Karpas-422 (cell line): ENCODE measurements around the genes MYRIP and ULK4.

DNA sequence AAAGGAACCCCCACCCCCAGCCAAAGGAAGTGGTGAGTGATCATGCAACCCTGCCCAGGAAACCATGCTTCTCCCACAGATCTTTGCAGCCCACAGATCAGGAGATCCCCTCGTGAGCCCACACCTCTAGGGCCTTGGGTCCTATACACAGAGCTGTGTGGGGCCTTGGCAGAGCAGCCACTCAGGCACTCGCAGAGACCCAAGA is 21.6 kb upstream of the SLC25A38 start:
- PRO-cap = no peak
- RAMPAGE, long total RNA = no peak

DNA sequence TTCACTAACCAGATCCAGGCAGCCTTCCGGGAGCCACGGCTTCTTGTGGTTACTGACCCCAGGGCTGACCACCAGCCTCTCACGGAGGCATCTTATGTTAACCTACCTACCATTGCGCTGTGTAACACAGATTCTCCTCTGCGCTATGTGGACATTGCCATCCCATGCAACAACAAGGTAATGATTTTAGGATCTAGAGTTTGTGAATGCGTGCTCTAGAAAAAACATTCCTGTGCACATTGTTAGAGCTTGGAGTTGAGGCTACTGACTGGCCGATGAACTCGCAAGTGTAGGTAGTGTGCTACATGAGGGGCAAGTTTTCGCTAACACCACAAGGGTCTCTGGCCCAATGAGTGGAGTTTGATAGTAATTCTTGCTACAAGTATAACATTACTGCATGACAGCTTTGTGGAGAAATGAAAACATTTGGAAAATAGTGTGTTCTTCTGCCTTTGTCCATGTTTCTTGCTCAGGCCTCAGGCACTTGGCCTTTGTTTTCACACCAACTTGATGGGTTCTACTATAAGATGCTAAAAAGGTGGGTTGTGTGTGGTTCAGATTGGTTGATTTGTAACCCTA is 4.4 kb downstream of the RPSA start:
- PRO-cap = no peak
- RAMPAGE, long total RNA = no peak

DNA sequence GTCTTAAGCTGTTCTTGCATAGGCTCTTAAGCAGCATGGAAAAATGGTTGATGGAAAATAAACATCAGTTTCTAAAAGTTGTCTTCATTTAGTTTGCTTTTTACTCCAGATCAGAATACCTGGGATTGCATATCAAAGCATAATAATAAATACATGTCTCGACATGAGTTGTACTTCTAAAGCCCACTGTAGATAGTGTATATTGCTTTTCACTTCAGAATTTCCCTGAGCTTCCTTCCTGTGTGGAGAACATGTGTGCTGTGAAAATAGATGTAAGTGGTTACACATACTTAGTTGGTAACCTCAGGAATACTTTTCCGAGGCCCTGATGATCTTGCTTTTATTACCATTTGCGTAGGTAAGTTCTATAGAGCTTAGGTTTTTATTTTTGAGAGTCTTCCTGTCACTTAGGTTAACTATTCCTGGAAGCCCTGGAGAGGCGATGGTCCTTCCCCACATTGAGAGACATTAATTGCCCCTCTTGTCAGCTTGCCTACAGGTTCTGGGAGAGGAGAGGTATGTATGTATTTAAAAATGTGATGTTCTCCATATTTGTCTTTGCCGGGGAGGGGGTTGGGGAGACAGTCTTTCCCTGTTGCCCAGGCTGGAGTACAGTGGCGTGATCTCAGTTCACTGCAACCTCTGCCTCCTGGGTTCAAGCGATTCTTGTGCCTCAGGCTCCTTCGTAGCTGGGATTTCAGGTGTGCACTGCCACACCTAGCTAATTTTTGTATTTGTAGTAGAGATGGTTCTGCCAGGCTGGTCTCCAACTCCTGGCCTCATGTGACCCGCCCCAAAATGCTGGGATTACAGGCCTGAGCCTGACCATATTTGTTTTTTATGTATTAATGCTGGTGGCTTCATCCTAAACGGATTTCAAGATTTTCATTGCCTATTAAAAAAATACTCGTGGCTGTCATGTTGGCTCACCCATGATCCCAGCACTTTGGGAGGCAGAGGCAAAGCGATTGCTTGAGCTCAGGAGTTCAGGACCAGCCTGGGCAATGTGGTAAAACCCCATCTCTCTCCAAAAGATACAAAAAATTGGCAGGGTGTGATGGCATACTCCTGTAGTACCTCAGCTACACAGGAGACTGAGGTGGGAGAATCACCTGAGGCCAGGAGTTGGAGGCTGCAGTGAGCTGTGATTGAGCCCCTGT is 6.2 kb downstream of the RPSA start:
- PRO-cap = no peak
- RAMPAGE, long total RNA = no peak

- PRO-cap = no peak
- RAMPAGE, long total RNA = no peak
Measured at GRCh38 chr3:39415095-39415839, 8.7 kb downstream of the RPSA start.

DNA sequence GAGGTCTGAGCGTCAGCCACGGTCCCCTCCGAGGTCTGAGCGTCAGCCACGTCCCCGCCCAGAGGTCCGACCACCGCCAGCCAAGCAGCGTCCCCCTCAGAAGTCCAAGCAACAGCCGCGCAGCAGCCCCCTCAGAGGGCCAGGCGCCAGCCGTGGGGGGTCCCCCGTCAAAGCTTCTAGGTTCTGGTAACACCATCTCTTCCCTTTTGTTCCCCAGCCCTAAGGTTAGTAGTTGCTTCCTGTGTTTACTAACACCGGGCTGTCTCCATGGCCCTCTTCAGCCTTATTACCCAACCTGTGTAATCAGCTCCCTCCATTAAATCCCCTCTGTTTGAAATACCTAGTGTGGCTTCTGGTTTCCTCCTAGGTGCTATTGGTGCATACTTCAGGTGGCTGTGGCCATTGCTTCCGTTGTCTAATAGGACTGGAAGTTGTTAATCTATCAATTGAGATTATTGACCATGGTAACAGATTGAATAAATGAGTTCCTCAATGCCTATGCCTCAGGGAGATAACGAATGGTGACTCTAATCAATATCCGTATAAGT is 35.3 kb downstream of the MOBP start:
- PRO-cap = no peak
- RAMPAGE, long total RNA = no peak

DNA sequence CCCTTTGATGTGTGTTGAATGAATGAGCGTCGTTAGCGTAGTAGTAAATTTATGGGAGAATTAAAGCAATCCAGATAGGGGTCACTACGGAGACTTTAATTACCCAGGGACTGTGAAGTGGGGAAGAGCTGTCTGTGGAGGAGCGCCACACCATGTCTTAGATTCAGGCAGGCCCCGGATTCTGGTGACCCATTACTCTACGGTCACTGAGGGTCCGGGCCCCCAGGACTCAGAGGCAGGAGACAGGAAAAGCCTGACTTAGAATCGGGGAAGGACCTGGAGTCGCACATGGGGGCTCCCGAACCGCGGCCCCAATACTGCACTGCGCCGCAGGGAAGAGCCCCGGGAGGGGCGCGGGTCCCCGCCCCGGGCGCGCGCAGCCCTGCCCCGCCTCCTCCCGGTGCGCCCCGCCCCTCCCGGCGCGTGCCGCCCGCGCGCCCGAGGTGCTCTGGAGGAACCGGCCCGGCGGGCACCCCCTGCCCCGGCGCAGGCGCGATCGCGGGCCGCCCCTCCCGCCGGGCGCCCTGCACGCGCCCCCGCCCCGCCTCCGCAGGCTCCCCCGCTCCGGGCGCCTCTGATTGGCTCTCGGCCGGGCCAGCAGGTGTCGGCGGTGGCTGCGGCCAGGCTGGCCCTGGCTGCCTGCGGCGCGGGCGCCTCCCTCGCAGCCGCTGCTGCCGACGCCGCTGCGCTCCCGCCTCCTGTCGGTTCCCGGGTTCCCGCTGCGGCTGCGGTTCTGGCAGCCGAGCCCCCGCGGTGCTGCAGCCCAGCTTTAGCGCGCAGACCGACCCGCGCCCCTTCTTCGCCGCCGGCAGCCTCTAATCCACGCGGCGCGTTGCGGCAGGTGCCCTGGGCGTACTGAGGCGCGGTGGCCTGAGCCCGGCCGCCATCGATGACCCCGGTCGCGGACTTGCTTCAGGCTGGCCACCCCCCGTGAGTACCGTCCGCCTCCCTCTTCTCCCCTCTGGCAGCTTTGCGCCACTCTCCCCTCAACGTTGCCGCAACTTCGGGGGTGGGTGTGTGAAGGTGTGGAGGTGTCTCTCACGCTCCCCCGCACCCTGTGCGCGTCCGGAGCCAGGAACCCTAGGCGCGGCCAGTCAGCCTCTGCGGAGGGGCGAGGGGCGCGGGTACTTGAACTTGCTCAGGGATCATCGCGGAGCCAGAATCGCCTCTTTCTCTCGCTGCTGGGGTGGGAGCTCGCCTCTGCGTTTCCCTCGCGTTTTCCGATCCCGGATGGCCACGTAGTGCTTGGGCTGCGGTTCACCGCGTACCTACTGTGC is at the start of gene MYRIP:
Gene MYRIP, plus strand, starts transcription at position 623 of the 1,277 bp plus-strand sequence.
- PRO-cap = no peak
- RAMPAGE, long total RNA = no peak

DNA sequence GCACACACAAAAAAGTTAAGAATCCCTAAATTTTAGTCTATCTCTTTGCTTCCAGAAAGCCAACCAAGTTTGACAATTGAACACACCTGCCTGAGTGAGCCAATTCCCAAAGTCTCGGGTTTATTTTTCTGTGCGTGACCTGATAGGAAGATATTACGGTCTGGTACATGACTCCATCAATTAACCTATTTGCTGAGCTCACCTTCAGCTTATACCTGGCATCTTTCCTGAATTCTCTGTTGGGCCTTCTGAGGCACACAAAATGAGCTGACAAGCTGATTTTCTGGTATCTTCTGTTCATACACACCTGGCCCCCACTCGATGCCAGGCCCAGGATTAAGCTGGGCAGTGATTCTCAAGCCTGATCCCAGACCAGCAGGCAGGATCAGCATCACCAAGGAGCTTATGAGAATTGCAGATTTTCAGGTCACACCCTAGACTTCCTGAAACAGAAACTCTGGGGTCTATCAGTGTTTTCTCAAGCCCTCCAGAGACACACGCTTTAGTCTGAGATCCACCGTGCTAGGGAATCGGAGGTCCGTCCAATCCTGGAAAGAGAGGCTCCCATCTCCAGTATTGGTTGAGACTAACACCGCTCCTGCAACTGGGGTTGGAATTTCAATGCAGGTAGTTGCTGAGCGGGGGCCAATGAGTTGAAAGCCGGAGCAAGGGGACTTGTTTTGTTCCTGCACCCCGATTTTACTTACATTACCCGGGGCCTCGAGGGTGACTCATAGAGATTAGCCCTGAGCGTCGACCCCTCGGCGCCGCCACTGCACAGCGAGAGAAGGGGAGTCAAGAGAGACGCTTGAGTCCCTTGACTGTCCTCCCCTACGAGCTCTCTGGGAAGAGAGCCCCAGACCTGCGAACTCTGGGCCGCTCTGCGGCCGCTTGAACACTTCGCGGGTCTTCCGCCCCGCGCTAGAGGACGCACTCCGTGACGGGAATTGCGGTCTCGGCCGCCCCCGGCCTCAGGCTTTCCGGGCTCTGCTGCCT is 593 bp upstream of the EIF1B start:
- PRO-cap = unidirectional peak, minus-strand start at position 710 of the sequence; bidirectional peak, plus-strand start outside the sequence, minus-strand start at position 897 of the sequence
- RAMPAGE, long total RNA = start-site peak on the minus strand centred at position 889 of the sequence, 79 bp wide, 10 and 22 reads in 2 replicates

GRCh38 chr3:40457712-40458367 is 701 bp downstream of the RPL14 start:
- PRO-cap = no peak
- RAMPAGE, long total RNA = no peak

GRCh38 chr3:40691037-40691986 is 166.6 kb downstream of the ZNF621 start:
- PRO-cap = no peak
- RAMPAGE, long total RNA = no peak

DNA sequence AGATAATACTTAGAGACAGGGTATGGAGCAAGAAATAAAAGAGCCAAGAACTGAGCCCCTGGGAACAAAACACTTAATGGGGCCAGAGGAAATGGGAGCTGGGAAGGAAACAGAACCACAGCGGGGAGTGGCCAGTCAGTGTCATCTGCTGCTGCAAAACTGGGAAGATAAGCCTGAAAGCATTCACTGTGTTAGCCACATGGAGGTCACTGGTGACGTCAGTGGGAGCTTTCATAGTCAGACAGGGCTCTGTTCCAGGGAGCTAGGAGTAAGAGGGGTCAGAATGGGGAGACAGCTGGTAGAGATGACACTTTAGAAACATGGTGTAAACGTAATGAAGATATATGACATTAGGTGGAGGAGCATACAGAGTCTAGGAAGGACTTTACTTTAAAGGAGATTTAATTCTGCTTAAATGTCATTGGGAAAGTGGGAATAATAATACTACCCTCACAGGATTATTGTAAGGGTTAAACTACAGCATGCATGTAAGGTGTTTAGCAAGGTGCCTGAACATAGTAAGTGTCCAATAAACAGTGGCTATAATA is 172.7 kb upstream of the CTNNB1 start:
- PRO-cap = no peak
- RAMPAGE, long total RNA = no peak

DNA sequence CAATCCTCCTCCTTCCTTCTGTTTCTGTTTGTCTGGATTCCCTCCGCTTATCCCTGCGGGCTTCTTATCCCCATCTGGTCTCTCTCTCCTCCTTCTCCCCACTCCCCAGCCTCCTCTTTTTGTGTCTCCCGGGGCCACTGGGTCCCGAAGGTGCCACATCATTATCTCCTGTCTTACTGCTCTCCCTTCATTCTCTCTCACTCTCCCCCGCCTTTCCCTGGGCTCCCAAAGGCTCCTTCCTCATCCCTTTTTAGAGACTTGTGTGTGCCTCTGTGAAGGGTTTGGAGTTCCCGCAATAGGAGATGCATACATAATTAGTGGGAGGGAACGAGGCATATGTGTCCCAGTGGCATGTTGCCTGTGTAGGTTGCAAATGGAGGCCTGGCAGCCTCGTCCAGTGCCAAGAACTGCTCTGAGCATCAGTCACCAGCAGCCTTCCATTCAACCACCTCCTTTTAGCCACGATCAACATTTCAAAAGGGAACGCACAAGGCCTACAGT is 79.1 kb upstream of the CTNNB1 start:
- PRO-cap = no peak
- RAMPAGE, long total RNA = no peak

GRCh38 chr3:41201079-41201698 is 1.9 kb downstream of the CTNNB1 start:
- PRO-cap = no peak
- RAMPAGE, long total RNA = no peak

- PRO-cap = unidirectional peak, plus-strand start at chr3:41241754
- RAMPAGE, long total RNA = no peak
Measured at GRCh38 chr3:41241498-41242616, 42.6 kb downstream of the CTNNB1 start.

- PRO-cap = bidirectional peak, plus-strand start at chr3:41962562, minus-strand start at chr3:41962085
- RAMPAGE, long total RNA = no peak
Measured at GRCh38 chr3:41961917-41962786, at the start of gene ULK4. Gene ULK4 (minus strand): TSS chr3:41962103.

GRCh38 chr3:42013308-42014157 is 51.6 kb upstream of the ULK4 start:
- PRO-cap = bidirectional peak, plus-strand start at chr3:42013658, minus-strand start at chr3:42013460
- RAMPAGE, long total RNA = no peak

DNA sequence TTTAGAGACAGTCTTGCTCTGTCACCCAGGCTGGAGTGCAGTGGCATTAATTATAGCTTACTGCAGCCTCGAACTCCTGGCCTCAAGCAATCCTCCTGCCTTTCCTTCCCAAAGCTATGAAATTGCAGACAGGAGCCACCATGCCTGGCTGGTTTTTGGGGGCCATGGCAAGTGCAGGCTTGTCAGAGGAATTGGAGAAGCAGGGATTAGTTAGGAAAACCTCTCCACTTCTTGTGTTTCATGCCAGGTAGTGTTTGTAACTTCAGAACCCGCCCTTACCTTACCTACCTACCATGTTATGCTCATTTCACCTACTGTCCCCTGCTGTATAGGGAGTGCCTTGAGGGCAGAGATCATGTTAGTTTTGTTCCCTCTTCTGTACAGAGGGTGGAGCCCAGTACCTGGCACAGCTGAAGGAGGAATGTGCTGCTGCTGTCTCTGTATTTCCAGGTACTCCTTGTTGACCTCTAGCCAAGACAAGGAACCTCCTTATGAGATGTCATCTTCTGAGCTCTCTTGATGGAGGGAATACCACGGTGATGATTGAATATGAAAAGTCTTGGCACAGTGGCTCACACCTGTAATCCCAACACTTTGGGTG is 43.8 kb downstream of the TRAK1 start:
- PRO-cap = no peak
- RAMPAGE, long total RNA = no peak

DNA sequence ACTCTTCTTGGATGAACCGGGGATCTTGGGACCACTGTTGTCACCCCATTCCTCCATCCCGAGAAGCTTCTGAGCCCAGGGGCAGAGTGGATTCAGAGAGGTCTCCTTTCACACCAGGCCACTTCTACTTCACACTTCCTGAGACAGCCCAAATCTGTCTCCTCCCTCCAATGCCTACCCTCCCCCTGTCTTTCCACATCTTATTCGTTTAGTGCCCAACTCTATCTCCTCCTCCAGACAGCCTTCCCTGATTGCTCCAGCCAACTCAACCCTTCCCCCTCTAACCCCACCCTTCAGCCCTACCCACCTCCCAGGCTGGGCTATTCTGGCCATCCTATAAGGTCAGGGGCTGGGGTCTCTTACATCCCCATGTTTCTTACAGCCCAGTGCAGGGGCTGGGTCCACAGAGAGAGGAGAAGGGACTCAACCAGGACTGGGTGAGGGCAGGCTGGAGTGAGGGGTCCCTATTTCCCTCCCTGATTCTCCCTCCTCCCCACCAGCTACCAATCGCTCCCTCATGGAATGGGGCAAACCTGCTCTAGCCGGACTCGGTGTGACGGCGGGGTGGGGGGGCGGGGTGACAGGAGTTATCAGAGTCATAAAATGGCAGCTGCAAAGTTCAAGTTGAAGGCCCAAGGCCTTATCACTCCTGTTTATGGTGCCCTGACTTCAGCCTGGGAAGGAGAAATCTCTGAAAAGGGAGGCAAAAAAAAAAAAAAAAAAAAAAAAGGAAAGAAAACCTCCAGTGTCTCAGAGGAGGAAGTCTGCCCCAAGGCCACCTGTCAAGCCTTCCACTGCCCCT is 2.0 kb downstream of the VIPR1 start:
- PRO-cap = no peak
- RAMPAGE, long total RNA = no peak

- PRO-cap = no peak
- RAMPAGE, long total RNA = no peak
Measured at GRCh38 chr3:42516201-42516807, 13.9 kb downstream of the VIPR1 start.

DNA sequence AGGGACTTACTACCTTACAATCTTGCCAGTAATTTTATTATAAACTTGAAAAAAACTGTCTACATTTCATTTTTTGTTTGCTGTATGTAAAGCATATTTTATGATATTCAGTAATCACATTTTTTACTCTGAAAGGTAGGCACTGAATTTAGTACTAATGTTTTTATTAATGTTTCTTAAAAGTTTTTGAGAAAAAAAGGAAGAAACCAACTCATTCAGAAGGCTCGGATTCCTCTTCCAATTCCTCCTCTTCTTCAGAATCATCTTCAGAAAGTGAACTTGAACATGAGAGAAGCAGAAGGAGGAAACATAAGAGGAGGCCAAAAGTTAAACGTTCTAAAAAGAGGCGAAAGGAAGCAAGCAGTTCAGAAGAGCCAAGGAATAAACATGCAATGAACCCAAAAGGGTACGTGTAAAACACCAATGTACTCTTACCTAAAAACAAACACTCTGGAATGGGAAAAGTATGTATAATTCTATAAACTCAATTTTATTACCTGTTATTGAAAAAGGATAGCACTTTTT is 21.0 kb upstream of the ZBTB47 start:
- PRO-cap = no peak
- RAMPAGE, long total RNA = no peak

- PRO-cap = no peak
- RAMPAGE, long total RNA = no peak
Measured at GRCh38 chr3:42636699-42637612, 16.5 kb upstream of the ZBTB47 start.